Metastatic Liver Carcinoma in the Lung (tissue), 2 donors: ENCODE measurements around the gene MRPL36.

DNA sequence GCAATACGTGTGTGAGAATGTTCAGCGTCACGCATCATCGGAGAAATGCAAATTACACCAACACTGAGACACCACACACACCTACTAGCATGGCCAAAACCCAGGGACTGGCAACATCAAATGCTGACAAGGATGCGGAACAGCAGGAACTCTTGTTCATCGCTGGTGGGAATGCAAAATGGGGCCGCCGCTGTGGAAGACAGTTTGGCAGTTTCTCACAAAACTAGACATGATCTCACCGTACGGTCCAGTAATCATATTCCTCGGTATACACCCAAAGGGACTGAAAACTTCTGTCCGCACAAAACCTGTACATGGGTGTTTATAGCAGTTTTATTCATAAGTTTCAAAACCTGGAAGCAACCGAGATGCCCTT lies 21.7 kb upstream of the CLPTM1L start:
- PRO-cap, 2 experiments = no peak in any of the 2 experiments

DNA sequence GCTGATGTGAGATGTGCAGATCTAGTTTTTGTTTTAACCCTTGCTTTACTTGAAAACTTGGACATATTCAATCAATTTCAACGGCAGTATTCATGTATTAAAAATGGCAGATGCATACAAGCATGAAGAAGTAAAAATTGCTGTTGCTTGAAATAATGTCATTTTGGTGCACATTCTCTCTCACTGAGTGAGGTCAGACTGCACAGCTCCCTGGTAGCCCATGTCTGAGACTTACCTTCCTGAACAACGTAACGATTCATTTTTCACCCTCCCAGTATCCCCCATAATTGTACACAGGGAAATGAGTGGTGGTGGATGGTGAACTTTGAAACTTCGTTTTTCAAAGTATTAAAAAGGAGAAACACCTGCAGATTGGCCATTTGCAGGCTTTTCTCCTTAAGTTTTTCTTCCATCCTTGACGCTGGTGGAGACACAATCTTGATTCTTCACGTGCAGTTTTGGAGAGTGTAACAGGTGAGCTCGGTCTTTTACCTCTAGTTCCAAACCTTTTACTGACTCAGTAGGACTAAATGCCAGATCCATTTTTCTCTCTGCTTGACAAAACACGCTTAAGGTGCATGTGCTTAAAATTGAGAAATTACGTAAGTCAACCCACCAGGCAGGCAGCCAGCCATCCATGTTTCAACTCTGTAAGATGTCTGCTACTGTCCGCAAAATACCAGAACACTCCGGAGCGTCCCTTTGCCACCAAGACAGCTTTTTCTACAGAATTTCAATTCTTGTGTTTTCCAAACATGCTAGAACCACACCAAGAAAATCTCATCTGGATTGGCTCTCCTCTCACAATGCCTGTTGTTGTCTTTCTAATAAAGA lies 15.6 kb upstream of the SLC6A3 start:
- PRO-cap, 2 experiments = no peak in any of the 2 experiments

- PRO-cap, 2 experiments = no peak in any of the 2 experiments
Observed at GRCh38 chr5:1461408-1462028, 16.3 kb upstream of the SLC6A3 start.

GRCh38 chr5:1474361-1475380 lies 29.4 kb upstream of the SLC6A3 start:
- PRO-cap, 2 experiments = no peak in any of the 2 experiments

GRCh38 chr5:1484956-1485365 lies 38.8 kb downstream of the LPCAT1 start:
- PRO-cap, 2 experiments = no peak in any of the 2 experiments

- PRO-cap, 2 experiments = no peak in any of the 2 experiments
Observed at GRCh38 chr5:1489357-1489845, 34.4 kb downstream of the LPCAT1 start.

DNA sequence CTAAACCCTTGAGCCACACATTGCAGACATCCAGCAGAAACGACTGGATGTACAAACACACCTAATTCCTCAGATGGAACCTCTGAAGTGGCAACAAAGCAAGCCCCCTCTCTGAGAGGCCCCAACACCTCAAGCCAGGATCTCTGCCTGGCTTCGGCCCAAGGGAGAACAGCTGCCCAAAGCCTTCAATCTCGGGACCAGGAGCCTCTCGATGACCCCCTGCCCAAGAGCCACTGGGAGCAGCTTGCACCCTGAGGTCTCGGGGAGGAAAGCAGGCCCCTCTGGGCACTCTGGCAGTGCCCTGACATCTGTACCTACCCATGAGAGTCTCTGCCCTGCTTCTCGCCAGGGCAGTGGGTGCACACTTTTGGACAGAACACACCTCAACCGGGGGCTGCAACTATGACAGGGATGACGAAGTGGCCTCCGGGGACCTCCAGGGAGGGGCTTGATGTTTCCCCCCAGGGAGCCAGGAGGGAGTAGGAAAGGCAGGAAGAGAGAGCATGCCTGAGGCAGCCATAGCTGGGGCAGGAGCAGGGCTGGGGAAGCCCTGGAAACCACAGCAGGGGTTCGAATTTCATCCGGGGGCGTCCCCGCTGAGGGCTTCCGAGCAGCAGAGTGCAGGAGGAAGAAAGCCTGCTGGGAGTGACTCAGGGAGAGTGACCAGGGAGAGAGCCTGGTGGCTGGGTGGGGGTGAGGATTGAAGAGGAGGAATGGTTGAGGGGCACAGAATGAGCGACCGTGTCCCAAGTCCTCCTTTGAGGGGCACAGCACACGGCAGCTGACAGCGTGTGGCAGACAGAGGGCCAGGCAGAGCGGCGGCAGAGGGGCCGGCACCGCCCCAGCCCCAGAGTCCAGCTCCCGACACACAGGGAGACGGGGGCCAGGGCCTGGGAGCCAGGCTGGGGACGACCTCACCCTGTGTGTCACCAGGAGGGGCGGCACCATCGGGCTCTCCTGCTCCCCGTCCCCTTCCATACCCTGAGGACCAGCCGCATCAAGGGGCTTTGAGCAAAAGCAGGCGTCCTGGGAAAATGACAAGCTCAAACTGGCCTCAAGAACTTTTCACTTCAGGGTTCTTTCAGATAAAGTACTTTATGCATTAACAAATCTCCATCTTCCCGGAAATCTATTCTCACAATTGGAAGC lies 1.8 kb downstream of the LPCAT1 start:
- PRO-cap, 2 experiments = peak in 2 of 2 experiments; most common plus-strand start position 644 of the sequence (in 1)

GRCh38 chr5:1574004-1574448 lies 50.3 kb upstream of the LPCAT1 start:
- PRO-cap, 2 experiments = no peak in any of the 2 experiments

- PRO-cap, 2 experiments = no peak in any of the 2 experiments
Observed at GRCh38 chr5:1624039-1624906, 100.5 kb upstream of the LPCAT1 start.

DNA sequence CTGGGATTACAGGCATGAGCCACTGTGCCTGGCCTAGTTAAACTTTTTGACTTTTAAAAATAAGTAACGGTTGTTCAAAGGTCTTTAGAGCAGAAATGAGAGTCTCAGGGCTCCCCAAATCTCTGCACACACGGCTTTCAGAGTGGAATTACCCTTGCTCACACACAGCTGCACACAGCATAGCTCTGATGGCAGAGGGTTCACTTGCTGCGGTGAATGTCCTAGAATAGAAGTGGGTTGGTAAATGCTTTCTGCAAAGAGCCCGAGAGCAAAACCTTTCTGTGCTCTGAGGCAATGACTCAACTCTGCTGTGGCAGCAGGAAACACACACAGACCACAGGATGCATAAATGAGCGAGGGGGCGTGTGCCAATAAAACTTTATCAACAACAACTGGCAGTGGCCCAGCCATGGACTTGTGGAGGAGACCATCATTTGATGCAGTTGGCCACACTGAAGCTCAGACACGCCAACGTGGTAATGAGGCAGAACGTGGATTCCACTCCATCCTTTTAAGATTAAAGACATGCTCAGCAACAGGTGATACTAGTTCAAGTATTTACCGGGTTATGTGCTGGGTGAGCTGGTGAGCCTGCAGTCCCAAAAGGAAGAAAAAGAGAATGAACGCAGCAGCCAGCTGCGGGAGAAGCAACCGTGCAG lies 6.8 kb downstream of the MRPL36 start:
- PRO-cap, 2 experiments = no peak in any of the 2 experiments

DNA sequence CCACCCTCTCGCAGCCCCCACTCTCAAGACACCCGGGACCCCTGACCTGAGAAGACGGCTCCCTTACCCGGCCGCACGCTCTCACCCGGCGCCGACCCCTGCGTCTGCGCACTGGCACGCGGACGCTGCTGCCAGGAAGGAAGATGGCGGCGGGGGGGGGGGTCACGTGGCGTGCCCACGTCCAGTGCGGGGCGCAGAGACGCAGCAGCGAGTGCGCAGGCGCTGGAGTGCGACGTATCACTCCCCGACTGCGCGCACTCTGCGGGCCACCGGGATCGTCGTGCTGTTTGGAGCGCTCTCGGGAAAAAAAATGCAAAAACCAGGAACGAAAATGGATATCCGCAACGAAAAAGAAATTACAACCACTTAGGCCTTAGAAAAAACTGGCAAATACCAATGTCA lies at the start of gene MRPL36:
Gene MRPL36, minus strand, starts transcription at position 113 of the 402 bp plus-strand sequence.
- PRO-cap, 2 experiments = peak in 2 of 2 experiments; most common plus-strand start position 257 of the sequence (in 2); most common minus-strand start position 106 of the sequence (in 1)

DNA sequence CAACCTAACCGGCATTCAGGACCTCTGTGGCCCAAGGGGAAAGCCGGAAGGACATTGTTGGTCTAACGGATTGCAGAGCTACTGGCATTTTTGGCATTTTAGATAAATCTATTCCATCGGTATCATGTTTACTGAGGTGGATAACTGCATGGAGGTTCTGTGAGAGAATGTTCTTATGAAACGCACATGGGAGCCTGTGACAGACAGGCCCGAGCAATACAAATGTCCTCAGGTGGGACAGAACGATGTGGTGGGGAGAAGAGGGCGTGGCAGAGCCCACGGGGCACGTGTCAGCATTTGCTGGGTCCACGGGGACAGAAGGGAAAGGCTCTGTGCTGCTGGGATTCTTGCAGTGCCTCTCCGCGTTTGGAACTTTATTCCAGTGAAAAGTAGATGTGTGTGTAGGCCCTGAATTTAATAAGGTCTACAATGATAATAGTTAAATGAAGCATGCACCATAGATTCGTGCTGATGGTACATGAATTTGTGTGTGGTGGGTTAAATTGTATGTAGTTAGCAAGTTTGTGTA lies 12.6 kb downstream of the NDUFS6 start:
- PRO-cap, 2 experiments = no peak in any of the 2 experiments

DNA sequence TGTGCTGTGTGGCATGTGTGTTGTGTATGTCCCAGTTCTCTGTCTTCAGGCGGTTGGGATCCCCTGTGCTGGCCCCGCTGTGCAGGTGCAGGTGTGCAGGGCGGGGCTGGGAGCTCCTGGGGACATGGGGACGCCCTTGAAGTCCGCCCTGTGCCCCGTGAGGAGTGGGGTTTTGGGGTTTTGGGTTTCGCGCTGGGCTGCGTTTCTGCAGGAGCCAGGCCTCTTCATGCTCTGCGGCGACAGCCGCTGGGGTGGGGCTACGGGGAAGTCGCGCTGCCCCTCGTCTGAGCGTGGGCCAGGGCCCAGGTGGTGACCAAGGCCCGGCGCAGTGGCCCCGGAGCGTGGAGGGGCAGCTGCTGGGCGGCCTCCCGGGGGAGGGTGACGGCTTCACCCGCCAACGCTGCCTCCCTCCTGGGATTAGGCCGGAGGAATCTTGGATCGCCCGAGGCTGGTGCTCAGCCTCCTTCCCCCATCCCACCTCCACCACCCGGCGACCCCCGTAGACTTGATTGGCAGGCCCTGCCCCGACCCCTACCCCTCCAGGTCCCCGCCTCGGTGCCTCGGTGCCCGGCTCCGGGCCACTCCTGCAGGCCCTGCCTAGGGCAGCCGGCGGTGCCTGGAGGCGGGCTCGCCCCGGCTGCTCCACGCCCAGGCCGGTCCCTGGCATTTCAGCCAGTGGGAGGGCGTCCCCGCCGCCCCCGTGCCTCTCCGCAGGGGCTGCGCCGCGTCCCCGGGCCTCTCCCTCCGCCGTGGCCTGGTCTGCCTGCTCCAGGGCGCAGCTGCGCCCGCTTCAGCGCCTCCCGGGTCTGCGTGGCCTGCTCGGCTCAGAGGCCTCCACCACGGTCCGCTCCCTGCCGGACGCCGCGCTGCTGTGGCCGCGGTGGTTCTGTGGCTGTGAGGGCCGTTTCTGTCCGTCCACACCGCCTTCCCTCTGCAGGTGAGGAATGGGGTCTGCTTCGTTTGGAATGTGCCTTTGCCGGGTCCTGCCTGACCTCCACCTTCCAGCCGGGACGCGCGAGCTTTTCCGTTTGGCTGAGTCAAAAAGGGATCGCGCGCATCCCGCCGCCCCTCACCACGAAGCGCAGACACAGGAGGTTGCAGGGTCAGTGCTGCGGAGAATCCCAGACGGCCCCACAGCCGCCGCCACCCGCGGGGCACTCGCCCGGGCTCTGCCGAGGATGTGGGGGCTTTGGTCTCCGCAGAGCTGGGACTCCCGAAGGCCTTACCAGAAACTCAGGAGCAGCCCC lies 48.2 kb upstream of the IRX4 start:
- PRO-cap, 2 experiments = no peak in any of the 2 experiments

GRCh38 chr5:1952181-1953061 lies 69.7 kb upstream of the IRX4 start:
- PRO-cap, 2 experiments = no peak in any of the 2 experiments

- PRO-cap, 2 experiments = no peak in any of the 2 experiments
Observed at GRCh38 chr5:1973665-1974034, 90.9 kb upstream of the IRX4 start.

DNA sequence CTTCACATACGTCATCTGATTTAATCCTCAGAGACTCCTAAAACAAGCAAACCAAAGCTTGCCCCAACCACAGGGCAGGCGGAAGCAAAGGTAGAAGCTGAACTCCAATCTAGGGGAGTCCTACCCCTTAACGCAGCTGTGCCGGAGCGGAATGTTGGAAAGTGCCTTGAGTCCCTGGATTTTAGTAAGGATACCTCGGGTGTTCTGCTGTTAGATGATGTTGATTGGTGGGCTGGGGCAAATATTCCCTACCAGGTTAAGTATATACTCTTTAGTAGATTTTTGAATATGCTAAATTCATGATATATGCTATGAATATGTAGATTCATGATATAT lies 384.2 kb upstream of the IRX4 start:
- PRO-cap, 2 experiments = no peak in any of the 2 experiments

GRCh38 chr5:2268011-2268496 lies 385.3 kb upstream of the IRX4 start:
- PRO-cap, 2 experiments = no peak in any of the 2 experiments

- PRO-cap, 2 experiments = no peak in any of the 2 experiments
Observed at GRCh38 chr5:3594484-3595506, 837 bp upstream of the IRX1 start.

DNA sequence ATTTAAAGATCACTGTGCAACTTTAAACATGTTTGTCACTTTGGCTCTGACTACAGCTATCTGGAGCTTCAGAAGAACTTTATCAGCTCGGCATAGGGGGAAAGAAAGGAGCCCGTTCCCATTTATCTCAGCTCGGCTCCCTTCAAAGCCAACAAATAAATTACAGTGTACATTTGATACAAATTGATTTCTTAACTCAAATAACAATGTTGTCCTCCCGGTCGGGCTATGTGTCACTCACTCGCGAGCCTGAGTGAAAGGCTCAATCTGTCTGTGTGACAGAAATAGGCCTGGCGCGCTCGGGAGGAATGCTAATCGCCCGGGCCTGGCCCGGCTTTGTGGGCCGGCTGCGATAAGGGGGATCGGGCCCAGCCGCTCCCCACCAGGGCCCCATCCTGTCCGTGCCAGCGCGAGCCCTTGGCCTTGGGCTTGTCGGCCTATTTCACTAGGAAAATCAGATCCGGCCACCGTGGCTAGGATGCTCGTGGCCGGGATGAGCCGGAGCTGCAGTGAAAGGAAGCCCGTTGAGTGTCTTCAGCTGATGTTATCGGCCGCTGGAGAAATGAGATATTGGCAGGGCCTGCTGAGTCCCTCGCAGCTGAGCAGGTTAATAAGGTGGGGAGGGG lies 258.6 kb downstream of the IRX1 start:
- PRO-cap, 2 experiments = no peak in any of the 2 experiments

GRCh38 chr5:5351231-5351900 lies 71.1 kb upstream of the ICE1 start:
- PRO-cap, 2 experiments = no peak in any of the 2 experiments